GM19239 (cell line): Measurements from ENCODE around the genes HEBP1 and ART4.

DNA sequence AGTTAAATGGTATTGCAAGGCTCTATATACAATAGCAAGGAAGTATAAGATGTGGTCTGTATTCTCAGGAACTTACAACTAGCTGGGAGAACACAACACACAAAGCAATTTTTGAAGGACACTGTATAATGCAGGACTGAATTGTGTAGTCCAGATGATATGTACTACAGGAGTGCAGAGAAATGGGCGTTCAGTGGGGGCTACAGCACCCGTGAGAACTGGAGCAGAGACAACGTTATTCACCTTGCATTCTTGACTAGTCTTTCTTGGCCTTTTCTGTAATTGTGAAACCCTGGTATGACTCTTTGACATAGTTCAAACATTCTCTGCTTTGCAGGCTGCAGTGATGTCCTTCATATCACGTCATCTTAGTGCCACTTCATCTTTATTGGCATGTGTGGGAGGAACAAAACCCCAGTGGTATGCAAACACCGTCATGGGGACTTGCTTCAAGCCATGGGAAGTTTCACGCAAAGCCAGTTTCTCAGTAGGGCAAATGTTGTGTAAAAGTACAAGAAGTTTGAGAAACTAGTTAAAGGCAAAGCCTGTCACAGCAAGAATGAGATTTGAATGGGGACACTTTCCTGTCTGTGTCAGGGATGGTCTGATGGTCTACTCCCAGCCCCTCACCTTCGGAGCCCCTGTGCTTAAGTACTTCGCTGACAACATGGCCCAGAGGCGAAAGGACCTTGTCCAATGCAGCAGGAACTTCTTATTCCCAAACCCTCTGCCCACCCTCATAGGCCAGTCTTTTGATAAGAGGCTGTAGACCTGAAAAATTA, 20.2 kb upstream of the DUSP16 start:
- RRBS: no CpG with 5 or more reads among the region's 9 CpGs

DNA sequence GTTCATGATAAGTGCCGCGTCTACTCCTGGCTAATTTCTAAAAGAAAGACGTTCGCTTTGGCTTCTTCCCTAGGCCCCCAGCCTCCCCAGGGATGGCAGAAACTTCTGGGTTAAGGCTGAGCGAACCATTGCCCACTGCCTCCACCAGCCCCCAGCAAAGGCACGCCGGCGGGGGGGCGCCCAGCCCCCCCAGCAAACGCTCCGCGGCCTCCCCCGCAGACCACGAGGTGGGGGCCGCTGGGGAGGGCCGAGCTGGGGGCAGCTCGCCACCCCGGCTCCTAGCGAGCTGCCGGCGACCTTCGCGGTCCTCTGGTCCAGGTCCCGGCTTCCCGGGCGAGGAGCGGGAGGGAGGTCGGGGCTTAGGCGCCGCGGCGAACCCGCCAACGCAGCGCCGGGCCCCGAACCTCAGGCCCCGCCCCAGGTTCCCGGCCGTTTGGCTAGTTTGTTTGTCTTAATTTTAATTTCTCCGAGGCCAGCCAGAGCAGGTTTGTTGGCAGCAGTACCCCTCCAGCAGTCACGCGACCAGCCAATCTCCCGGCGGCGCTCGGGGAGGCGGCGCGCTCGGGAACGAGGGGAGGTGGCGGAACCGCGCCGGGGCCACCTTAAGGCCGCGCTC, 392 bp upstream of the CDKN1B start:
- RRBS: under 1% methylated on average over 29 of the region's 58 CpGs

GRCh38 chr12:12722065-12723192, 5.3 kb downstream of the CDKN1B start:
- RRBS: no CpG with 5 or more reads among the region's 4 CpGs

GRCh38 chr12:12788575-12789349, 3.3 kb downstream of the APOLD1 start:
- RRBS: no CpG with 5 or more reads among the region's 9 CpGs

GRCh38 chr12:12835363-12836007, 22.3 kb downstream of the DDX47 start:
- RRBS: no CpG with 5 or more reads among the region's 6 CpGs

DNA sequence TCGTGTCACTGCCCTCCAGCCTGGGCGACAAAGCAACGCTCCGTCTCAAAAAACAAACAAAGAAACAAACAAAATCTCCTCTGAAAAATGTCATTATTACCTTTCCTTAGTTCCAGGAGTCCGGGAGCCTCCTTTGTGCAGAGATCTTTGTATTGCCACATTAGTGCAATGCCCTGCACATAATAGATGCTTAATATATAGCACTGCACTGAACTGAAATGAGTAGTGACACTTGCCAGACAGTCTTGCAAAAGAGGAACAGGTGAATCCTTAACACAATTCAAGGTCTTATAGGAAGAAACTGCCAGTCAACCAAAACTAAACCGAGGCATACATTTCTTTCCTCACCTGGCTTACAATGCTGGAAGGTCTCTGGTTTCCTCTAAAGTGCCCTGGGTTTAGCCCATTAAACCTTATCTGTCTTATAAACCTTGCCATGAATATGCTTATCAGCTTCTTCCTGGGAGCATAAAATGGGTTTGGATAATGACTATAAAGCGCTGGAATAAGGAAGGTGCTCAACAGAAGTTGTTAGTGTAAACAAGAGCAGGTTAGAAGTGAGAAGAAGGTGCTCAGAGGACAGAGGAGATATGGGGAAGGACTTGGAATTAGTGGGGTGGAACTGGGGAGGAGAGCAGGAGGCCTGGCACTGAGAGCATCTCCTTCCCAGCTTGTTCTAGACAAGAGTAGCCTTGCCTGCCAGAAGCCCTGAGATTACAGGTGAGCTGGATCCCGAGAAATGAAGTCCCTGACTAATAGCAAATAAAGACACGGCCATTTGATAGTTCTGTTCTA, 14.2 kb upstream of the GPRC5A start:
- RRBS: no CpG with 5 or more reads among the region's 9 CpGs

- RRBS: no CpG with 5 or more reads among the region's 5 CpGs
These were observed 11.0 kb downstream of the HEBP1 start for GRCh38 chr12:12989111-12989499.

GRCh38 chr12:12999992-13000603, at the start of gene HEBP1:
Gene HEBP1 (minus strand): TSS chr12:13000265.
- RRBS: no CpG with 5 or more reads among the region's 65 CpGs

DNA sequence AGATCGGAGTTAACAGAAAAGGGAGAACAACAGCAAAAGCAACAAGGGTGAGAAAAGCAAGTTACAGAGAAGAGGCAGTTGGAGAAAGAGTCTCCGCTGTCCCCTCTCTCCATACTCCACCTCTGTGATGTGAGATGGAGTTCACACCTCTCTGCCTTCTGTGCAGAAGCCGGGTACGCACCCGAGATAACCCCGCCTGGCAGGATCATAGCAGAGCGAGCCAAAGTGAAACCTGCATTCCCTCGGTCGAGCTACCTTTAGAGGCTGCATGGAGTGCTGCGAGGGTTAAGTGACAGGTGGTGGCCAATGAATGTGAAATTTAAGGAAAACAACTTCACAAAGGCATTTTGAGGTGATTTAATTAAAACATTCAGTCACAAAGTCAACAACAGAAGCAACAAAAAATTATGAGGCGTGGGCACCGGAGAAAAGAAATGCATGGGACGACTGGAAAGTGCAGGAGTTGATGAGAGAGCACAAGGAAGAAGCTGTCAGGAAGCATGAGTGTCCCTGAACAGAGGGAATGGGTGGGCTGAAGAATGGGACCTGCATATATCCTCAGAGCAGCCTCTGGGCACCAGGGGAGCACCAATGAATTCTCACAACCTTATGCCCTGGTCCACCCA, 208.2 kb downstream of the EMP1 start:
- RRBS: no CpG with 5 or more reads among the region's 13 CpGs

GRCh38 chr12:14207795-14208653, 157.5 kb upstream of the ATF7IP start:
- RRBS: no CpG with 5 or more reads among the region's 4 CpGs

- RRBS: no CpG with 5 or more reads among the region's 11 CpGs
These were observed 108.9 kb upstream of the ATF7IP start for GRCh38 chr12:14256485-14257057.

DNA sequence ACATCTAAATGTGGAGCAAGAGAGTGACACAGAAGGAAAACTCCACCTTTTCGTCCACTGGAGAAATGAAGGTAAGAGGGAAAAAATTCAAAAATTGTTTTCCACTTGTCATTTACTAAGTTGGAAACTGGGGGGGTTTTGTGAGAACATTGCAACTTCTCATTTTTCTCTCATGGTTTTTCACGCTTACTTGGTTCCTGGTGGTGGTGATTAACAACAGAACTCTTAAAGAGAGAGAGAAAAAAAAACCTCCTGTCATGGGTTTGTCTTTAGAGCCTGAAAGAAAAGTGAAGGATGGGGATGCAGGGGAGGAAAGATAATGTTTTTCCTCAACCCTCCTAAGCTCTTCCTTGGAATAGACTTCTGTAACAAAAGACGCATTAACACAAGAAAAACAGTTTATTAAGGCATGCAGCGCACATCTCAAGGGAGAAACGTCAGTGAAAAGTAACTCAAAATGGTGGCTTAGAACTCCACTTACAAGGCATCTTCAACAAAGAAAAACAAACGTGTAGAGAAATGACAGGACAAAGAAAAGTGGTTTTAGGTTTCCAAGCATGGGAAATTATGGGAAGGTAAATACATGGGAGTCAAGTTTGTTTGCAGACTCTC, 81.9 kb upstream of the ATF7IP start:
- RRBS: no CpG with 5 or more reads among the region's 6 CpGs

DNA sequence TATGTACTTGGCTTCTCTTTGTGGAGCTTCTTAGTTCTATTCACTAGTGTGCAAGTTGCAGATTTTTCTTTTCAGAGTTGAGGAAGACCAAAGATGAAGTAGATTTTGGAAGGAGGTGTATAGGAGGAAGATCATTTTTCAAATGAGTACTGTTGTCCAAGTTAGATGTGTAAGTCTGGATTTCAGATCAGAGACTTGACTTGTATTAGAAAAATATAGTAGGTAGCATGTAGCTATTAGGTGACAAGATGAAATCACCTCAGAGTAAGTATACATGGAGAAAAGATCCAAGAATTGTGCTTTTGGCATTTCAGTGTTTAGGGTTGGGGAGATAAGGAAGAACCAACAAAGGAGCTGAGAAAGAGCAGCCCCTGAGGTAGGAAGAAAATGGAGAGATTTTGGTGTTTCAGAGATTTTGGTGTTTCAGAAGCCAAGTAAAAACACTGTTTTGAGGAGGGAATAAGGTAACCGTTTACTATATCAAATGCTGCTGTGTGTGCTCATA, 64.3 kb downstream of the ATF7IP start:
- RRBS: no CpG with 5 or more reads among the region's 1 CpG

DNA sequence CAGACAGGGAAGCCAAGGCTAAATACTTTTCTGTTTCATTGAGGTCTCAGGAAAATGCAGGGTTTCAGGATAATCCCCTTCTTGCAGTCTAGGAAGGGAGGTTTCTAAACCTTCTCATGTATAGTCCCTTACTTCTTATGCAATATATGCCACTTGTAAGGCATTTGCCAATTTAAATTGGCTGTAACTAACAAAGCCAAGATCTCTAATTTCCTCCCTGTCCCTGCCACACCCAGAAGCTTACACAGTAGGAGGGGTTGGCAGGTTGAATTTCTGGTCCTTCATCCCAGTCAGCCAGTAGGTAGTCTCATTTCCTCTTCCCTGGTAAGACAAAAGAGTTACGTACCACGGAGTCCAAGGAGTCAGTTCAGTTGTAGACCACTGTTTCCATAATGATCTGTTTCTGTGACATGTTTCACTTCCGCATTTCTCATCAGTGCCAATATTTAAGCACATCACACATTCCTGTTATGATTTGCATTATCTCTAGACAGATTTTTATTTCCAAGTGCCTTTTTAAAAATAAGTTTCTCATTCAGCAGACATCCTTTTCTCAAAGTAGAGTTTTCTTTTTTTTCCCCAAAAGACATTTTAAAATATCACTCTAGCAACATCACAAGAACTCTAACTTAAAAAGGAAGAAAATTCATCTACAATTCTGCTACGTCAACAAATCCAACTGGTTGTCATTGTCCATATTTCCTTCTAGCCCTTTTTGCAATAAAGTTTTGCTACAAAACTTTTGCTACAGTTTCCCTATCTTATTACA, 47.1 kb upstream of the PLBD1 start:
- RRBS: no CpG with 5 or more reads among the region's 4 CpGs

DNA sequence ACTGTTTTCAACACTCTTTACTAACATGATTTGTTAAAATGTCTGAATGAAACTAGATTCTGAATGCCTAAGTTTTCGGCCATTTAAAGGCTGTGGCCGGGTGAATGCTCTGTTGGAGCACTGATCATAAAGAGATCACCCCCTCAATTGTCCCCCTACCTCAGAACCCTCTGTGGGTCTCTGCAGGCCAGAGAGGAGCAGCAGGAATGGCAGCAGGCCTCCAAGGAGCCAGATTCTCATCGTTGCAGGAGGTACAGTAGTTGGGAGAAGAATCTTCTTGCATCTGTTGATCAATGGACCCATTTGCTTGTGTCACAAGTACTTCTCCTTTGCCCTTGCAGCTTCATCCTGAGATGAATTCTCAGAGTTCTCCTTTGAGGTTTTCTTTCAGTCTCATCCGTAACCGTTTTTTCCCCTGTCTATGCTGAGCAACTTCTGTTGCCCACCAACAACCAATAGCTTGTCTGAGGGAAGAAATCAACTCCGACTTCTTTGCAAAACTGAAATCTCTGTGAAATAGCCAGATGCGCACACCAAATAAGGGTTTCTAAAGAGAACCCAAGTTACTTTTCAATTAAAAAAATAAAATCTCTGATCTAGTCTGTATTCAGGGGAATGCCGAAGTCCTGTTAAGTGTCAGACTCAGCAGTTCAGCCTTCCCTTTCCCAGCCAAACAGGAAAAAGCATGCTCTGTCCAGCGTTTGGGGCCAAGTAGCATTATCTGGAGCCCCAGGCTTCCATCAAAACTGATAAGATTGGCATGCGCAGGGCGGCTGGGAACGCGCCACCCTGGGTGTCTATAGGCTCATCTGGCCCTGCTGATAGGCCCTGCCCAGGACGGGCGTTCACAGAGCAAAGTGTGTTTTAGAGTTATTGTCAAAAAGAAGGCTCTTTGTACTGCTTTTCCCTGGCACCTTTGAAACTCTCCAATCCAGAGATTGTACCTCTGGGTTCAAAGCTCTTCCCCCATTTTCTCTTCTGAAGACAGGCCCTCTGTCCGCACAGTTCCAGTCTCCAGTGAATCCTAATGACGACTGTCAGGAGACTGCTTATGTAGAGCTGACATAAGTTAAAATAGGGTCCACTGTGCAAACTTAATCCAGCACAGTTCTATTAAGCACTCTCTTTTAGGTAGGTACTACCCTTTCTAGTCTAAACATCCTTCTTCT, at the start of gene ART4:
ART4 (minus strand) TSS at position 716 of the 1,169 bp plus-strand sequence.
- RRBS: no CpG with 5 or more reads among the region's 17 CpGs

DNA sequence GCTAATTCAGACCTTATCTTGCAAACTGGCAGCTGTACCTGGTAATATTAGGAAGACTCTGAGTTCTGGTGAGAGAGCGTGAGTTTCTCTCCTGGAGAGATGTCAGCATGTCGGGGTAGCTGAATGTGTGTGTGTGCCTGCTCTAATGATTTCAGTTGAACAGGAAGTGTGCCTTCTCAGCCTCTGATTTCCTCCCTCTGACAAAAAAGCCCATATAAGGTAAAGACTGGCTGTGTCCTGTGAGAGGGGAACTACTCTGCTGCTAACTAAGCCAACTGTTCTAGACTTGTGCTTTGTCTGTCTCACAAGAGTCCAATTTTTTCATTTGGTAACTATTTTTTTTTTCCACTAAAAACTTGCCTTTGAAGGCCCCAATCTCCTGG, 10.4 kb upstream of the ERP27 start:
- RRBS: no CpG with 5 or more reads among the region's 2 CpGs

DNA sequence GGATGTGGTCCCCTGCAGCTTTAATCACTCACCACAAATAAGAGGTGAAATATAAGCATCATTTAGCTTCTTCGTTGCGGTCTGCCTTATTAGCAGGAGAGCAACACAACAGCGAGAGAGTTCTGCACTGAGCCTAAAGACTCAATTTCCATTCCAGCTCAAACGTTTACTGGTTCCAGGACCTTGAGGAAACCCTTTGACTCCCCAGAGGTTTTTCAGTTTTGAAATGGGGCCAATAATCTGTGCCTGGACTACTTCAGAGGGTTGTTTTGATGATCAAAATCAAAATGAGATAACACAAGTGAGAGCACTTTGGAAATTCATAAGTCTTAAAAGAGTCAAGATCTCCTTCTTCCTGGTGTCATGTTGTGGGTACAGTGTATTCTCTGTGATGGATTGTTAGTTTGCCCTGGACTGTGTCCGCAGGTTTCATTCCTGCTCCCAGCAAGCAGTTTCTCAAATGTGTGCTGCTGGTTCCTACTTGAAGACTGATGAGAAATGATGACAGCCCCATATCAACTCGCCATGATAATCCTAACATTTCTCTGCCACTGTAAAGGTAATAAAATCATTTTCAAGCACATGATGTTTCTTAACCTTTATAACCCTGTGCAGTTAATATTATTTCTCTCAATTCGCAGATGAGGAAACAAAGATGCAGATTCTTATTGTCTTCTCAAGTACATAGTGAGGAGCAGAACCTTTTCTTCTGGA, 52.9 kb downstream of the RERG start:
- RRBS: no CpG with 5 or more reads among the region's 7 CpGs

DNA sequence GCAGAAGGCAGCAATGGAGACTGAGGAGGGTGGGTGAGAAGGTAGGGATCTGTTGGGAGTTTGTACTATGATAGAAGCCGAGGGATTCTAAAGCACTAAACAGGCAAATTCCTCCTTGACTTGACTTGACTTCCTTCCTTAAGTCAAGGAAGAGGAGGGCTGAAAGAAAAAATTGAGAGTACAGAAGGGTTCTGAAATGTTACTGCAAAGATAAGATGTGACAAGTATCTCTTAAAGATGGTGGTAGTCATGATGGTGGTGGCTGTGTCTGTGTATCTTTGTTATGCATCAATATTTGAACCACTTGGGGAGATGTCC, 107.9 kb downstream of the PTPRO start:
- RRBS: no CpG with 5 or more reads among the region's 1 CpG